Placental pericyte (primary cell): ENCODE measurements around the genes RBM7 and APOC3.

GRCh38 chr11:114064991-114065699 lies 5.6 kb downstream of the ZBTB16 start:
- CAGE, long polyA plus RNA = no peak

DNA sequence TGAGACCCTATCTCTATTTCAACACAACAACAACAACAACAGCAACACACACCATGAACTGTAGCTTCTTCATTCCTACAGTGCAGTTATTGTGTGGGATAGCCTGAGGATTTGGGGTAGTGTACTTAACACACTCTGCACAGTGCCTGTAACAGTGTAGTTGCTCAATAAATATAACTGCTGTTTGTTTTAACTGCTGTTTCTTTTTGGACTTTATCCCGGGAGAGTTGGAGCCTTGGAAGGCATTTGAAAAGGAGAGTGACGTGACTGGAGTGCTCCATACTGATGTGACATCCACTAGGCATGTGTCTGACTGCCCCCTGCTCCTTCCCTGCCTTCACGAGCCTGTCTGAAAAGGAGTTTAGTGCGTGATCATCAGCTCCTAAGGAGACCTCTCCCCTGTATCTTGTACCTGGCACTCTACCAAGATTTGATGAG lies 22.8 kb downstream of the ZBTB16 start:
- CAGE, long polyA plus RNA = no peak

DNA sequence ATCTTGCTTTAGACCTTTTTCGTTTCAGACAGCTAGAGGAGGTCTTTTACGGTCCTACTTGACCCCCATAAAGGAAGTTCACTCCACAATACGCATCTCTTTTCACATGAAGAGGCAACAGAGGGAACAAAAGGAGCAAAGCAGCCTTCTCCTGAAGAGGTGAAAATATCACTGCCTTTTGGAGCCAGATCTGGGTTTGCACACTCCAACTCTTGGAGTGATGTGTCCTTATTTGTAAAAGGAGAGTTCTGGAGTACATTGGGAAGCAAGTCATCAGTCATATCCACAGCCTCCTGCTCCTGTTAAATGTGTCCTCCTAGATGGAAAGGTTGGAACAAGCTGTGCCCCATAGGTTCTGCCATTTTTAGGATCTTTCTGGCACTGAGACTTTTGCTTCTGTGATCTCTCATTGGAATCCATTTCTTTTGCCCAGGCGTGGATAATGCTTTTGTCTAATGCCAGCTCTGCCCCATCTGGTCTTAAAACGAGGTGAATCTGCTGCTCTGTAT lies 66.3 kb downstream of the ZBTB16 start:
- CAGE, long polyA plus RNA = no peak

- CAGE, long polyA plus RNA = no peak
Measured at GRCh38 chr11:114153124-114153852, 93.8 kb downstream of the ZBTB16 start.

- CAGE, long polyA plus RNA = no peak
Measured at GRCh38 chr11:114158408-114159625, 99.3 kb downstream of the ZBTB16 start.

- CAGE, long polyA plus RNA = no peak
Measured at GRCh38 chr11:114208540-114209051, 87.6 kb upstream of the NNMT start.

DNA sequence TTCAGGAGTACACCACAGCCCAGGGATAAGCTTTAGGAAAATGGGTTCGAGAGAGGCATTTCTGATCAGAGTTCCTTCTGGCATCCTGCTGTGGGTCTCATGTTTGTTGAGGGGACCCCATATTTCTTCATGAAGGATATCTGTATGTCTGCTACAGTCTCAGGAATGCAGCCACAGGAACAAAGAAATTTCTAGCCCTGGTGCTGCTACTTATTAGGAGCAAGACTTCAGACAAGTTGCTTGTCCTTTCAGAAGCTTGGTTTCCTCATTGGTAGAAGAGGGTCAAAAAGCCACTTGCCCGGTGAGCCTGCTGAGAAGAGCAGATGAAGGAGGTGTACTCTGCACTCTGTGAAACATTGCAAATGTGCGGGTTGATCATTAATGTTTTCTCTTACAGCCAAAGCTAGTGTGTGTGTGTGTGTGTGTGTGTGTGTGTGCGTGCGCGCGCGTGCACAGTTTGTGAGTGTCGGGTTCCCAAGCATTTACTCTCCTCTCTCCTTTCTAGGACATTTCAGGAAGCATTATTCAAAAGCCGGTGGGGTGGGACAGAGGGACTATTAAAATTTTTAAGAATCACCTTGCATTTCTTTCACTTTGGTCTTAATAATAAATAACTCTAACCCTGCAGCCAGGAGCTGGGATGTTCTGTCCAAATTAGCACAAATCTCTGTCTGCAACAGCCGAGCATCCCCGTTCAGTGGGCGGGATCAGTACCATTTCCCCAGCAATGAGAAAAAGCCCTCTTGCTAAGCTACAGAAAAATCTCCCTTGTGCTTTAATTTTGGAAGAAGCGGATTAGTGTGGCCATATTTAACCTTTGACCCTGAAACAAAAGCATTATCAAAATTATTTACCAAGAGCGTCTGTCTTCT lies 86.2 kb upstream of the NNMT start:
- CAGE, long polyA plus RNA = no peak

DNA sequence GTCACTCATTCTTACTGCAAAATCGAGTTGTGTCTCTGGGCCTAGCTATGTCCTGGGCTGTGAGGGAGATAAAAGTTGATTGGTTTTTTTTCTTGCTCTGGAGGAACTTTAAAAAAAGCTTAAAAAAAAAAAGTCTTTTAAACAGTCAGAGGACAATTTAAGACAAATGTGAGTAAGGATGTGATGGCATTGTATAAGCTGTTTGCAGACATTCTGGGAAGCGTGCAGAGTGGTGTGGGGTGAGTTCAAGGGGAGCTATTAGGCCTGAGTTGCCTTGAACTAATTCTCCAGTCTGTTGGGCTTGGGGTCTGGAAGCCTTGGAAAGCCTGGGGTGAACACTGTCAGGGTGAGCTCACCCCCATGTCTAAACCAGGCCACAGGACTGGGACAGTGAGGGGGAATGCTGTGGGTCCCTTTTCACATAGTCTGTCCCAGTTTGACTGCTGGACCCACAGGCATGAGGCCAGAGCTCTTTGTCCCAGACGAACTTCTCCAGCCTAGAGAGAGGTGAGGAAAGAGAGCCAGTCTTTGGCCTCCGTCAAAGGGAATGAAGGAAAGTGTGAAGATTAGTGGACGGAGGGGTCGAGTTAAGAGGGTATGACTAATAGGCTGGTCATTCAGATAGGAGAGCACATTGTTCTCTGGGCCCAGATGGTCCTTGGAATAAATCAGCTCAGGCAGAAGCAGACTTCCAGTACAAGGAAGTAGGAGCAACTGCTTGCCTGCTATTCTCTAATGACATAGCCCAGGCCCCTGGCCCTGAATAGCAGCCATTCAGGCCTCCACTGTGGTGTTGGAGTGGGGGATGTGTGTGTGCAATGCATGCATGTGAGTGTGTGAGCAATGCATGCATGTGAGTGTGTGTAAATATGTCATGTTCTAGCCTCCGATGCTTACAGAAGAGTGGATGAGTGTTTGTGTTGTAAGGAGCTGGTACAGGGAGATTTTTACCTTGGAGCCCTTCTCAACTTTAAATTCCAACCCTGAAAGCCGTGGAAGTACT lies 76.4 kb upstream of the NNMT start:
- CAGE, long polyA plus RNA = no peak

GRCh38 chr11:114250622-114251360 lies 45.4 kb upstream of the NNMT start:
- CAGE, long polyA plus RNA = no peak

DNA sequence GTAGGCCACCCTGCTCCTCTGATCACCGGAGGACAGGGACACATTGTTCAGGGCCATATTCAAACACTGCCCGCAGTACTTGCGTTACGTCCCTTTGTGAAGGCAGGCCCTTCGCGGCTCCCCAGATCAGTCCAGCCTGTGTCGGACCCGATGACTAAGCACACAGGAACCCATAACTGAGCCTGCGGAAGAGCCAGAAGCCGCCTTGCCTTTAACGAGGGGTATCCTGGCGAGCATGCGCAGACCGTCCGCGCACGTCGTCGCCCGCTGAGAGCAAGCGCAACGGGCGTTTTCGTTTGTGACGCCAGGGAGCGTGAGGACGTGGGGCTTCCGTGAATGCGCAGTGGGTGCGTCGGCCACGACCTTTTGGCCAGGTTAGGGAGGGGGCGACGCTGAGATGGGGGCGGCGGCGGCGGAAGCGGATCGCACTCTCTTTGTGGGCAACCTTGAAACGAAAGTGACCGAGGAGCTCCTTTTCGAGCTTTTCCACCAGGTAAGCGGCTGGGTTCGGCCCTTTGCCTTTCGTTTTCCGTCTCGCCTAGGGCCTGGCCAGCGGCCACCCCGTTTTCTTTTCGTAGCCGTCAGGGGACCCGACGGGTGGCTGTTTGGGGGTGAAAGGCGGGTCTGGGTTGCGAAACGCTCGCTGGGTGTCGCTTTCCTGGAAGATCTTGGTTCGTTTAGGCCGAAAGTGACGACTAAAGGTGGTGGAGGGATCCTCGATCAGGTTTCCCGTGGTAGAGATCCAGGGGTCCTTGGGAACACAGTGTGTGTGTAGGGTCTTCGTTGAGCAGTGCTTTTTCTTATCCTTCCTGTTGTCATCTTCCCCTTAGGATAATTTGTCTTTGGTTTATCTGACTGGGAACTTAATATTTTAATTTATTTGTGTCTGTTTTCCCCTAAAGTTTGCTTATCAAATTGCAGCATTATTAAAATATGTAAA lies at the start of gene RBM7:
Gene RBM7 (plus strand): TSS at position 392 of the 940 bp plus-strand sequence.
- CAGE, long polyA plus RNA = no peak

DNA sequence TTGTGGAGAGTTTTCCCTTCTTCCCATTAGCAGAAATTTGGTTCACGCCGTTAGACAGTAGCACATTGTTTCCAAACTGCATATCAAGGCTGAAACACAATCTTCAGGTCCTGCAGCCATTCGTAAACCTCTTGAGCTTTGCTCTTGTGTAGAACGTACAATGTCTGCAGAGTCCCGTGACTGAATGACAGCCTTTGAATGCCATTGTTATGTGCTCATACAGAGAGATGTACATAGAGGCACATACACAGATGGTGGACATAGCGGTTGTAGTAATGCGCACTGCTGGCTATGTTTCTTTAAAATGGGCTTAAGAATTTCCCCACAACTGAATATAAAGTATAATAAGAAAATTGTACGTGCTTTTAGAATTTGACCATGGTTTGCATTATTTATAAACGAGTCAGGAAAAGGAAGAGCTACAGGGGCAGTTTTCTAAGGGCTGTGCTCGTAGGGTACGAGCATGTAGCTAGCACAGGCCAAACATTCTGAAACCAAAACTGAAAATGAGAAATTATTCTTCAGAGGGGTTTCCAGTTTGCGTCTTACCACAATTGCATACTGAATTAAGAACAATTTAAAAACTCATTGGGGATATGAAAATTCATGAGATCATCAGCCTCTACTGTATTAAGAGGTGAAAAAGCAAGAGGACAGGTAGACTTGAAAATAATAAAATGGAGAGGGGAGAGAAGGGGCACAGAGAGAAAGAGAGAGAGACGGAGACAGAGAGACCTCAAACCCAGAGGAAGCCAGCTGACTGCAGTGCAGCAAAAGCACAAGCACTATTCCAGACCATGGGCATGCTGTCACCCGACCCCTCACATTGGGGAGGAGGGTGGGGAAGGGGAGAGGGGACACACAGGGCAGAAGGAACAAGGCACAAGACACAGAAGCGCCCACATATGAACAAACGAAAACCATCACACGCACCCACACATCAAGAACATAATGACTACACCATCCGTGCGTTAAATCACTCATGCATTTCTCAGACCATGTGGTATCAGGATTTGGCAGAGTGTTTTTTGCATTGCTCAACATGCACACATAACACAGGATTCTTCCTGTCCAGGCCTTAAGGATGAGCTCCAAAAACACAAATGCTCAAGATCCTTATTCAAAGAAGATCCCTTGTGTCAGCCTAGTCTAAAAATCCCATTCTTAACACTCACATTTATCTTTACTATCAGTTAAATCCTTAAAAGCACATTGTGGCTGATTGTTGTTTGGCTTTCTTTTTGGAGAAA lies 309.8 kb downstream of the CADM1 start:
- CAGE, long polyA plus RNA = no peak

- CAGE, long polyA plus RNA = no peak
Measured at GRCh38 chr11:115560597-115560982, 56.4 kb upstream of the CADM1 start.

DNA sequence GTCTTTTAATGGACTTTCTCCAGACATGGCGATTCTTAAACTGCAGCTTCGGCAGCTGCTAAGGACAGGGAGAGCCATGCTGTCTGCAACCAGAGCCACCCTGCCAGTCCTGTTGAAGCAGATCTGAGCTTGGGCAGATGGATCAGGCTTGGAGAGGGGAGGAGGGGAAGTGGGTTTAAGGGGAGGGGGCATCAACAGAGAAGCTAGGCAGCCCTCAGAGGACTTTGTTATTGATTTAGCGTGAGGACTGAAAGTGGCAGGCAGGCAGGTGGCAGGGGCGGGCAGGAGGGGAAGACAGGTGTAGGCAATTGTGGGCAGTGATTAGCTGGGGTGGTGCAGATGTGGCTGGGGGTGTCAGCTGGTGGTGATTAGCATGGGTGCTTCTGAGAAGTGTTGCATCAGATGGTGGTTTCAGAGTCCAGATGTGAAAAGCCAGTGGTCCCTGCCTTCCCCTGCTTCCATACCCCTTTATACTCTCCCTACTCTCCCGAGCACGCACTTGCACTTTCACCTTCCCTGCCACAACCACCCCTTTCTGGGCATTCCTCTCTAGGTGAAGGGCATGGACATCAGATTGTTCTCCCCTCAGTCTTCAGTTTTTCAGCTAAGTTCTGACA lies 435.5 kb upstream of the CADM1 start:
- CAGE, long polyA plus RNA = no peak

GRCh38 chr11:116687452-116688725 lies 84.9 kb downstream of the BUD13 start:
- CAGE, long polyA plus RNA = no peak

GRCh38 chr11:116791924-116792666 lies 416 bp upstream of the APOA5 start:
- CAGE, long polyA plus RNA = no peak

DNA sequence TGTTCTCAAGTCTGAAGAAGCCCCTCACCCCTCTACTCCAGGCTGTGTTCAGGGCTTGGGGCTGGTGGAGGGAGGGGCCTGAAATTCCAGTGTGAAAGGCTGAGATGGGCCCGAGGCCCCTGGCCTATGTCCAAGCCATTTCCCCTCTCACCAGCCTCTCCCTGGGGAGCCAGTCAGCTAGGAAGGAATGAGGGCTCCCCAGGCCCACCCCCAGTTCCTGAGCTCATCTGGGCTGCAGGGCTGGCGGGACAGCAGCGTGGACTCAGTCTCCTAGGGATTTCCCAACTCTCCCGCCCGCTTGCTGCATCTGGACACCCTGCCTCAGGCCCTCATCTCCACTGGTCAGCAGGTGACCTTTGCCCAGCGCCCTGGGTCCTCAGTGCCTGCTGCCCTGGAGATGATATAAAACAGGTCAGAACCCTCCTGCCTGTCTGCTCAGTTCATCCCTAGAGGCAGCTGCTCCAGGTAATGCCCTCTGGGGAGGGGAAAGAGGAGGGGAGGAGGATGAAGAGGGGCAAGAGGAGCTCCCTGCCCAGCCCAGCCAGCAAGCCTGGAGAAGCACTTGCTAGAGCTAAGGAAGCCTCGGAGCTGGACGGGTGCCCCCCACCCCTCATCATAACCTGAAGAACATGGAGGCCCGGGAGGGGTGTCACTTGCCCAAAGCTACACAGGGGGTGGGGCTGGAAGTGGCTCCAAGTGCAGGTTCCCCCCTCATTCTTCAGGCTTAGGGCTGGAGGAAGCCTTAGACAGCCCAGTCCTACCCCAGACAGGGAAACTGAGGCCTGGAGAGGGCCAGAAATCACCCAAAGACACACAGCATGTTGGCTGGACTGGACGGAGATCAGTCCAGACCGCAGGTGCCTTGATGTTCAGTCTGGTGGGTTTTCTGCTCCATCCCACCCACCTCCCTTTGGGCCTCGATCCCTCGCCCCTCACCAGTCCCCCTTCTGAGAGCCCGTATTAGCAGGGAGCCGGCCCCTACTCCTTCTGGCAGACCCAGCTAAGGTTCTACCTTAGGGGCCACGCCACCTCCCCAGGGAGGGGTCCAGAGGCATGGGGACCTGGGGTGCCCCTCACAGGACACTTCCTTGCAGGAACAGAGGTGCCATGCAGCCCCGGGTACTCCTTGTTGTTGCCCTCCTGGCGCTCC lies at the start of gene APOC3:
Gene APOC3 (plus strand): TSS at position 432 of the 1,150 bp plus-strand sequence.
- CAGE, long polyA plus RNA = no peak

- CAGE, long polyA plus RNA = no peak
Measured at GRCh38 chr11:116840669-116841352, 3.4 kb upstream of the APOA1 start.

DNA sequence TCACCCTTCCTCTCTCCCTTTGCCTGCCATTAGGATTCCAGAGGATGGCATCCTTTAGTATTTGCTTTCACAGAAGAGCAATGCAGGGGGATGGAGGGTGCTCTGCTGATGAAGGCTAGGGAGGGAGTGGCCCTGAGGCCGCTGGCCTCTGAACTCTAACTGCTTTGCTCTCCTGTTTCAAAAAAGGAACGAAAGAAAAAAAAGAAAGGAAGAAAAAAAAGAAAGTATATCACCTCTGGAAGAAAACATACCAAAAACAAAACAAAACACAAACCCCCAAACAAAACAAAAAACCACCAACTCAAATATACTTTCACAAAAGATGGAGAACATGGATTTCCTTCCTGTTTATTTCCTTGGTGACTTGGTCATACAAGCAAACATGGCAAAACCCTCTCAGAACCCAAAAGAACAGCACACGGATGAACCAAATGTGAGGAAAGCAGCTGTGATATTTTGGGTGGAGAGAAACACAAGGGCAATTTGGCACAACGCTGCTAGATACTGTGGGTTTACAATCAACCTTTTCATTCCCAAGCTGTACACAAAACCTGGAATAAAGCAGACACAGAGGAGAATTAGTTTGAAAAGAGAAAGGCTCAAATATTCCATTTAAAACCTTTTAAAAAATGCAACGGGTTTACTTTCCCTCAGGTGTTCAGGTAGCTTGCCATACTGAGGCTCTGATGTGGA lies 7.8 kb upstream of the APOA1 start:
- CAGE, long polyA plus RNA = no peak

DNA sequence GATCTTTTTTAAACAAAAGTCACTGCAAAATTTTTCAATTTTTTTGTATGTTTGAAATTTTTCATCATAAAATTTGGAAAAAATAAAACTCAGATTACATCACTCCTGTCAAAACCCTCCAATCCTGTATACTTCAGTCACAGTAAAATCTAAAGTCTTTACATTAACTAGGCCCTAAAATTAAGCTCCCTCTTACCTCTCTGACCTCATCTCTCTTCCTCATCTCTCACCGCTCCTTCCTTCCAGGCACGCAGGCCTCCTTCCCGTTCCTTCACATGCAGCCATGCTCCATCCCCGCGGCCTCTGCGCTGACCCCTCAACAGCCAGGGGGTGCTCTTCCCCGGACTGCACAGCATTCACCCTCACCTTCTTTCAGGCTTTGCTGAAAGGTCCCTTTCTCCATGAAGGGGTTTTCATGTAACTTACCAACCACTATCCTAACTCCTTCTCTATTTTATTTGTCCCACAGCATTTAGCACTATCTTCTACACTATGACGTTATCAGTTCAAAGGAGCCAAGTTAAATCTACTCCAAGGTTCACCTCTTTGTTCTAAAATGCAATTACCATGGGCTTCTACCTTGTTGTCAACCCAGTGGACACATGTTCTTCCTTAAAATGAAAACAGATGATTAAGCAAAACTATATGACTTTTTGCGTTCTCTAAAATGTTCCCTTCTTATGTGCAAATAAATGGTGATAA lies 57.7 kb upstream of the APOA1 start:
- CAGE, long polyA plus RNA = no peak

DNA sequence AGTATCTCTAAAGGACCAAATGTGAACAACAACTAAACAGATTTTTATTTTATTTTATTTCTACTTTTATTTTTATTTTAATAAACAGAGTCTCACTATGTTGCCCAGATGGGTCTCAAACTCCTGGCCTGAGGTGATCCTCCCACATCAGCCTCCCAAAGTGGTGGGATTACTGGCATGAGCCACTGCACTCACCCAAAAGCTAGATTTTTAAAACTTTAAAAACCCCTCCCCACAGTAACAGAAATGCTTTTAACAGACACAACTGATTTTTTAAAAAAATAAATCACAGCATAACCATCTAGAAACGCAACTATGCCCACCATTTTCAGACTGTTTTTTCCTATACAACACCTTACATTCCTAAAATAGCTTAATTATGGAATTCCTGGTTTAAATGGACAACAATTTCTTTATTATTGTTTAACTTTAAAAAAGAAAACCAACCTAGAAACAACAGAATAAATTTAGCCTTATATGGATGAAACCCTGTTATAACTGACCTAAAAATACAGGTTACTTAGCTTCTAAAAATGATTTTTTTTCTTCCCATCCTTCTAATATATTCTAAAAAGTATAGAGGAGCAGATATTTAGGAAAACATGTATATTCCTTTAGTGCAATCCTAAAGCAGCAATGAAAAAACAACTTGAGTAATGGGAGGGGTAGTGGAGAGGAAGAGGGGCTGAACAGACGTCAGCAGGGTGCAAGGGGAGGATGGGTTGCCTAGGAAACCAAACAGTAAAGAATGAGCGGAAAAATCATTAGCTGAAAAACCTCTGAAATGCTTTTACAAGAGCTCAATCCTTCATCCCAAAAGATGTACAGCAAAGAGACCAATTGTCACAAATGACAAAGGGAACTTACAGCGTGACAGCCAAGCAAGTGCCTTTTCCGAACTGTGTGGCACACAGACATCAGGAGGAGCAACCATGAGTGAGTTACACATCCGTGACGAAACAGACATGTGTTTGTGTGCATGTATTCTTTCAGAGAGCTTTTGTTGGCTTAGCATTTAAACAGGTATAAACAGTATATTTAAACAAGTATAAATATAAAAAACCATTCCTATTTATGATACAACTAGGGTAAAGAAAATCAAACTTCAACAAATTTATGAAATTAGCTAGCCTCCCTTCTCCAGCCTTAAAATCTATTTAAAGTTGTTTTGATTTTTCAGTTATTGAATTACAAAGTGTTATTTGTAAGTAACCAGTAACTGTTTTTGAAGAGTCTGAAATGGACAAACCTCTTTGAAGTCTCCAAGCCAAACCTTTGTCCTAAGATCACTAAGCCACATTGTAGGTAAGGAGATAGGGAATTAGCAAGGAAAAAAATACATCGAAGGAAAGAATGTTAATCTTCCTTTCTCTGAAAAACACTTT lies 104.7 kb downstream of the SIK3 start:
- CAGE, long polyA plus RNA = no peak